ENCODE data around the genes USF3, CCDC191 and DRD3.

GRCh38 chr3:112564487-112565190 is 2.8 kb downstream of the SLC35A5 start:
- PRO-cap = no peak

DNA sequence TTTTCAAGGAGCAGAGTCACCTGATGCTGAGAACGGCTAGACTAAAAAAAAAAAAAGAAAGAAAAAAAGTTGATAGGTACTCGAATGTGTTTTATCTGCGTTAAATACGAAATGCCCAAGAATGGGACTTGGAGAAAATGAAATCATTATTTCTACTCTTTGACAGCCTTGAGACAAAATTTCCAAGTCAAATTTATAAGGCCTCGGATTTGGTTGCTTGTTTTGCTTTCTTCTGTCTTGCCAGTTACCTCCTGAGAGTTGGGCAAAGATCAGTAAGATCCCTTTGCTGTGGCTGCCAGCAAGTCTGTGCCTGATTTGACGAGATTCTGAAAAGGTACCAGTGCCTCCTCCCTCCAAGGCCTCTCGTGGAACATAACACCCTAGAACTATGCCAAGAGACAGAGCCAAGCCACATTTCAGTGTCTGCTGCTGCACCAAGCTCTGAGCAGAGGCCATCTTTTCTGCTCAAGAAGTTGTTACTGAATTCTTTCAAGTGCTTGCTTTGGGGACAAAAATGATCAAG is 32.3 kb upstream of the NEPRO start:
- PRO-cap = no peak

DNA sequence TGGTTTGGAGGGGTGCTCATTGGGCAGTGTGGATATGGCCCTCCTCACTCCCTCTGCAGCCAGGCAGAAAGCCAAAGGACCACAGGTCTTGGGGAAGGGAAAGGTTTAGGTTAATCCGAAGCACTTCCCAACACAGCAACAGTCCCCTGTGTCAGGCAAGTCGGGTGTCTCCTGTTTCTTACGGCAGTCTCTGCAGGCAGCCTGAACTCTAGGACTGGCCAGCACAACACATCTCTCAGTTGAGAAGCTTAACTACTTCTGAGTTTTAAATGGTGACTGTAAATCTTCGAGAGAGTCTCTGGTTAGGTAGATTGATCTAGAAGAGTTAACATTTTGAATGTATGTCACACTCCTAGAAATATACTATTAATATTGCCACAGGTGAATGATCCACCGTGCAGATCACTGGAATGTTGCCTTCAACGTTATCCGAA is 36.8 kb downstream of the BOC start:
- PRO-cap = no peak

GRCh38 chr3:113534307-113534733 is 2.0 kb downstream of the SIDT1 start:
- PRO-cap = no peak

- PRO-cap = no peak
Measured at GRCh38 chr3:113557543-113558117, 25.3 kb downstream of the SIDT1 start.

- PRO-cap = no peak
Measured at GRCh38 chr3:113602703-113603163, 70.4 kb downstream of the SIDT1 start.

GRCh38 chr3:113695782-113696736 is at the start of gene USF3:
Gene USF3, minus strand, starts transcription at chr3:113696642.
- PRO-cap = bidirectional peak, plus-strand start at chr3:113696368, minus-strand start at chr3:113696259; bidirectional peak, plus-strand start at chr3:113696936, minus-strand start at chr3:113696664

DNA sequence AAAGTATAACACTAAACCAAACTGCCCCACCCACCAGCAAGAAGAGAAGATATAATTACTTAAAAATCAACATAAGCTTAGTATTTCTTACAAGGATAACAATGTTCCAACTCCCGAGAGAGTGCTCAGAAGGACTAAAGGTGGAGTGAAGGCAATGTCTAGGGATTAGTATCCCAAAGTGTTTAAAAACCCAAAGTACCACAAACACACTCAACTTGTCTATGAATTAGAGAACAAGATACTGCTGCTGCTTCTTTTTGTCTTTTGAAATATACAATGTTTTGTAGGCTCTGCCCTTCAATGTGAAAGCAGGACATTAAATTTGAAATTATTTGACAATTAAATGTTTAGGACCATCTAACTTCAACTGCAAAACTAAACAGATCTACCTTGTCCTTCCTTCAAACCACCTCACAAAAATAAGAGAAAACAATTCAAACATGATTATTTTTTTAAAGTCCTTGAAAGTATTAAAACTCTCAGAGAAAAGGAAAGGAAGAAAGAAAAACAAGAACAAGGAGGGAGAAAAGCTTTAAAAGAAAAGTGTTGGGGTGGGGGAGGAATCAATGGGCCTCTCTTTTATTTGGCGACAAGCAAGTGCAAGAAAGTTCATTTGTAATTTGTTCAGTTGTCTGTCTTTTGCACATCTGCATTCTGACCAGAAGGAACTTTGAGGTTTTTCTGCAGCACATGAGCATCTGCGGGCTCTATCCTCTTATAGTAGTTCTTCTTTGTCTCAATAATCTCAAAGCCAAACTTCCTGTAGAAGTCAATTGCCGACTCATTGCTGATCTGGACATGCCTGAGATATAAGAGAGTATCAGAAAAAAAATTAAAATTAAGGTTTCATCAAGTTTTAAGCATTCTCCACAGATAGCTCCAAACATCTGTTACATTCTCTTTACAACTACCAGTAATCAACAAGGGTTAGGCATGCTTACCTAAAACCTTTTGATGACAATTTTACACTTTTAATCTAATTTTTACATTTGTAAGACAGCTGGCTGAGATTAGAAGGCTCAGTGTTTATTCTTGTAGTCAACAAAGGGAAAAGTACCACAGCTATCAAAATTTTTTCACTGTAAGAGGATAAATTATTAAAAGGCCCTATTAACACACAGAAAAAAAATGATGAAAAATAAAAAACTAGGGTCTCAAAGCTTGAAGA is 24.5 kb downstream of the NAA50 start:
- PRO-cap = no peak

GRCh38 chr3:113746626-113746854 is 295 bp upstream of the ATP6V1A start:
- PRO-cap = bidirectional peak, plus-strand start at chr3:113747064, minus-strand start at chr3:113746786

DNA sequence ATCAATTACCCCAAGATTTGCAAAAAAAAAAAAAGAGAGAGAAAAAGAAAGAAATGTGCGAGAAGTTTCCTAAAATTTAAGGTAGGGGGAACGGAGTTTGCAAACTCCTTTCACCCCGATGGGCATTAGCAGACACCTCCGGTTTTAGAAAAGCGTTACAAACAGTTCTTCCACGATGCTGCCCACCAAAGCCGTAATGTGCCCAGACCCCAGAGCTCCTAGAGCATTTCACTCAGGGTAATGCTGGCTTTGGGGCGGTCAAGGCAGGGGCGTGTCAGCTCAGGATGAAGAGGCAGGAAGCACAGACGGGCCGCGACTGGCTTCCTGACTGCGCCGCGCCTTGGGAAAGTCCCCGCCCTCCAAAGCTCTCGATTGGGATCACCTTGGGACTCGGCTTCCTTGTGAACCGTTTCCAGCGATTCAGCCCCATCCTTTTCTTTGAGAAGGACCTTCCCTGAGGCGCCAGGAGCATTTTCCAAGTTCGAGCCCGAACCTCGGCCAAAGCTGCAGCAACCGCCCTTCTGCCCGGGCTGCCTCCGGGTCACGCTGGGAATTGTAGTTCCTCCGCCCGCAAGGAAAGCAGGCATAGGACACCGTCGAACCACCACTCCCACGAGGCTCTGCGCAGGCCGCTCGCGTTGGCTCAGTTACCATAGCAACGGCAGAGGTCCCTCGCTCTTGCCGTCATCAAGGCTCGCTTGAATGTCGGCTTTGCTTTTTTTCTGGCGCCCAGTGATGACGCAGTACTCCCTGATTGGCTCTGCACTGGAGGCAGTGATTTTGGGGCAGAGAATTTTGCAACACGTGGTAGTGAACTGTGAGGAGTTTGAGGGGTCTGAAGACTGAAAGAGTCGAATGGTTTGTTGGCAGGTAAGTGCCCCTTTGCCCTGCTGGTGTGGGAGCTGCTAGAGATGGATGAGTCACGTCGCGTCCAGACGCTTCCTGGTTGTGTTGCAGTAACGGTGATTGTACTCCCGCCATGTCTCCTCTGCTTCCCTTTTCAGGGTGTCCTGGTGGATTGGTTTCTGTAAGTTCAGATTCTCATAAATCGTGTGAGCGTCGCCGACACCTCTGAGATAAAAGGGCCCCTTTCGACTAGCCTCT is at the start of gene CCDC191:
Gene CCDC191, minus strand, starts transcription at position 532 of the 1,104 bp plus-strand sequence.
- PRO-cap = bidirectional peak, plus-strand start at position 743 of the sequence, minus-strand start at position 523 of the sequence

- PRO-cap = no peak
Measured at GRCh38 chr3:114152417-114153201, 26.2 kb downstream of the DRD3 start.

GRCh38 chr3:114178647-114179157 is at the start of gene DRD3:
Gene DRD3, minus strand, starts transcription at chr3:114179052.
- PRO-cap = no peak

- PRO-cap = unidirectional peak, plus-strand start at chr3:114291139
Measured at GRCh38 chr3:114290850-114291200, 3.0 kb upstream of the TIGIT start.

DNA sequence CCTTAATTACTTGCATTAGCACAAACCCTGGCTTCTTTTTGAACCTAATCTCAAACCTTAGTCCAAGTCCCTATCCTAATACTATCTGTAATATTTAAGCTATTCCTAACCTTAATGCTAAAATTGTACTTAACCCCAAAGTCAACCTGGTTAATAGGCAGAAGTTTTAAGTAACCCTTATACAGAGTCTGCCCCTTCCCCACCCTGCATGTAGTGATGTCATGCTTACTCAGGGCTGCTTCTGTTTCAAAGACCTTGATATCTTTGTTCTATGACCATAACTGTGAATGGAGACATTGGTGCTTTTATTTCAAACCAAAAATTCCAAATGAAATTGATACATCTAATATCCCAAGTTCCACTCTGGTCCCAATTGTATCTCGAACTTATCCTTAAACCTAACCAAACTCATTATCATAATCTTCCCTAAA is 4.1 kb downstream of the TIGIT start:
- PRO-cap = no peak

DNA sequence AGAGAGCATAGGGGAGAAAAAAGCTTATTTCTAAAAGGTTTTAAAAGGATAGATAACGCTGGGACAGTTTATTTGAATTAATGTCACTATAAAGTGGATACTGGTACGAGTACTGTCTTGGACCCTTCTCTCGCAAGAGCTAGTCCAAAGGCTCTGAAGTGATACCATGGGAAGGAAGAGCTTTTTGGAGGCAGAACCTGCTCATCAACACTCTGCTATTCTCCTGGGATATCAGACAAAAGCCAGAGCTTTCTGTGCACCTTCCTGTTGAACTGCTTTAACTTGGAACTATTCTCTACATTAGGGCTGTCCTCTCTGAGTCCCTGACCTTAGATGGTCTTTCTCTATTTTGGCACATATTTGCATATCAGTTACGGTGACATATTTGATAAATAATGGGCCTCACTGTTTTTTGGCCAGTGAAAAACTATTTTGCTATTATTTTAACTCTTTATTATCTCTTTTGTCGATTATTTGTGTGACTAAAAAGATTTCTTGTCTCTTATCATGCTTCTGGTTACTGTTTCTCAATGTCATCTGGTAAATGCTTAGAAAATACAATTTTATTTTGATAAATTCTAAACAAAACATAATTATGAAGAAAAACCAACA is 146.9 kb downstream of the TIGIT start:
- PRO-cap = no peak

DNA sequence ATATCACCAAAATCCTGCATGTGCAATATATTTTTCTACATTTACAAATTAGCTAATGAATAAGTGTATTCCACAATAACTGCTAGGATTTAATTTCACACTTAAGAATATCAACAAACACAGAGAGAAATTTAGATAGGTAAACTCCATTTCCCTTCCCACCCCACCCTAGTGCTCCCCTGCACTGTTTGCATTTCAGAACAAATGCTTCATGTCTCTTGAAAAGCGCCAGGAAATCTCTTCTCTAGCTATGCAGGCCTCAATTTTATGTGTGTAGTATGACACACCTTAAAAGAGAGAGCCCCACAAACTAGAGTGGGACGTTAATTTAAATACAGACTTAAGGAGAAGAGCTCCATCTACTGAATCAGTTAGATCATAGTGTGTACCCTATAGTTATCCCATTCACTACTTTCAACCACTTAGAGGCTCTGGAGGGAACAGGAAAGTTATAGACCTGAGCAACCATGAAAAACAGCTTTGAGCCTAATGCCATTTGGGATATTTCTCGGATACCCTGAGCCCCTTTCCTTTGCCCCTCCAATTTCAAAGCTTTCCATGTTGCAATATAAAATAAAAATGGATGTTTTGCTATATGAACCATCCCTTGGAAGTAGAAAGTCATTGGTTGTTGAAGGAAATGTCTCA is 153.7 kb downstream of the TIGIT start:
- PRO-cap = no peak

GRCh38 chr3:114450965-114452209 is 157.6 kb downstream of the TIGIT start:
- PRO-cap = no peak

- PRO-cap = no peak
Measured at GRCh38 chr3:114564952-114566186, 271.5 kb downstream of the TIGIT start.

DNA sequence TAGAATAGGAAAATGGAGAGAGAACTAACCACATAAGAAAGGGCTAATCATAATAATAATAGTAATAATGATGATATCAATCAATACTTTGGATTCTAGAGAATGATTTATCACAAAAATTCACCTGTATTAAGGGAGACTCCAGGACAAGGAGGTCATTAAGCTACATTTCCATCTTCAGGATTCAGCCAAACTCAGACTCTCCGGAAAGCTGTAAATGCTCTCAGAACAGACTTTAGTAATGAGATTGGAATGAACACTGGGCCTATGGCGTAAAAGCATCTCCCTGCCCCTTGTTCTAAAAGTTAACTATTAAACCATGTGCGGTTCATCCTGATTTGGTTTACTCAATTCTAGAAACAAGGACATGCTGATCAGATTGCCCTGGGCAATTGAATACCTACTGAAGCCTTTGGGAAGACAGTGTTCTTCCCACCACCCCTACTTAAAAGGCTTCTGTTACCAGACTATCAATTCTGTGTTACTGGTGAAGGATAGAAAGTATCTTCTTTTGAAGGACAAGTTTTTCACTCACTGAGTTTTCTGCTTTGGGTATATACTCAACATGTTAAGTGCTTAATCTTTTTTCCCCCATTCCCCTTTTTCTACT is 401.2 kb downstream of the ZBTB20 start:
- PRO-cap = bidirectional peak, plus-strand start at position 350 of the sequence, minus-strand start at position 186 of the sequence

- PRO-cap = no peak
Measured at GRCh38 chr3:114847423-114848291, 299.4 kb downstream of the ZBTB20 start.

Measured in Metastatic Lung Carcinoma in the Adrenal Gland (tissue), 1 donor.